Bronchus (tissue), 1 donor: ENCODE data around the genes PES1 and BPIFC.

DNA sequence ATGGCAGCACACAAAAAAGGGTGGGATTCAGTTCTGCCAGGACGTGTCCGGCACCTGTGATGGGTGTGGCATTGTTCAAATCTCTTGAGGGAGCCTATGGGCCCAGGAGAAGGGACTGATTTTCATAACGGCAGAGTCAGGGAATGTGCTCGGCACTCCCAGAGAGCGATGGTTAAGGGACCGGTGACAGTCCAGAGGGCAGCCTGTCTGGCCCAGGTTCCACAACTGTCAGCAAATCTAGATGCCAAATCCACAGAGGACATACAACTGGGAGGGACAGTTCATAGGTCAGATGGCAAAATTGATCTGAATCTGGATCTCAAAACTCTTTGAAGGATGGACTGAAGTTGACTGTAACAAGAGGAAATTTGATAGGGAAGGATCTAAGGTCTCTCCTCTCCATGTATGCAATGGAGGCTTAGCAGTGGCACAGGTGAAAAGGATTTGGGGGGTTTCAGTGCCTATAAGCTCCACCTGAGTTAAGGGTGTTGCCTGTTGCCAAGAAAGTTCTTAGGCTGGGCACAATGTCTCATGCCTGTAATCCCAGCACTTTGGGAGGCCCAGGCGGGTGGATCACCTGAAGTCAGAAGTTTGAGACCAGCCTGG lies 7.6 kb downstream of the SEC14L2 start:
- PRO-cap = no peak

GRCh38 chr22:30591644-30592469 lies at the start of gene PES1:
Gene PES1 (minus strand): TSS chr22:30591910.
- PRO-cap = unidirectional peak, minus-strand start at chr22:30591896; unidirectional peak, plus-strand start at chr22:30592313

GRCh38 chr22:30878861-30879624 lies 89.5 kb downstream of the MORC2 start:
- PRO-cap = no peak

DNA sequence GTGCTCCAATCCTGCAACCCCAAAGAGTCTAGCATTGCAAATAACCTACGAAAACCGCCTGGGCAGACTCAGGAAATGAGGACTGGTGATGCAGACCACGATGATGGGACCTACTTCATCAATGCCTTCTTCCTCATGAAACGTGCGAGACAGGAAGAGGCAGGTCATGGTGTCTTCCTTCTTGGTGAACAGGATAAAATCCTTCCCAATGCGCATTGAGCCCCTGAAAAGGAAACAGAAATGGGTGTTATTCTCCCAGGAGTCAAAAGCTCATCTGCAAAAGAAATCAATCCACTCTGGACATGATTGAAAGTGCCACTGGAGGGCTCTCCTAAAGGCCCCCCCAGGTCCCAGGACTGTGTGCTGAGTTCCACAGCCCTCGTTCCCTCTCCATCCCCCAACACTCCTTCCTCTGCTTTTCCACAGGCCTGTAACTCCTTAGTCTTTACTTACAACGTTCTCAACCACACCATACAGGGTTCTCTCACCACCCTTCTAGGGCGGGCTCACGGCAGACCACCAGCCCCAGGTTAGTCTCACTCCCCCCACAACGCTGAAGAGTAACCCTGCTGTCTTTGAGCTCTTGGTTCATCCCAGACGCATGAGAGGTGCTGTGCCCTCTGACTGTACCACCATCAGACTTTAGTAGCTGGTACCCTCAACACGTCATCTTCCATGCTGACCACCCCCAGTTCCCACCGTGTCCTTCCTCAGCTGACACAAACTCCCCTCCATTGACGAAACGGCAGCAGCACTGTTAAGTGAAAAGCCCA lies 22.2 kb downstream of the MORC2 start:
- PRO-cap = no peak

DNA sequence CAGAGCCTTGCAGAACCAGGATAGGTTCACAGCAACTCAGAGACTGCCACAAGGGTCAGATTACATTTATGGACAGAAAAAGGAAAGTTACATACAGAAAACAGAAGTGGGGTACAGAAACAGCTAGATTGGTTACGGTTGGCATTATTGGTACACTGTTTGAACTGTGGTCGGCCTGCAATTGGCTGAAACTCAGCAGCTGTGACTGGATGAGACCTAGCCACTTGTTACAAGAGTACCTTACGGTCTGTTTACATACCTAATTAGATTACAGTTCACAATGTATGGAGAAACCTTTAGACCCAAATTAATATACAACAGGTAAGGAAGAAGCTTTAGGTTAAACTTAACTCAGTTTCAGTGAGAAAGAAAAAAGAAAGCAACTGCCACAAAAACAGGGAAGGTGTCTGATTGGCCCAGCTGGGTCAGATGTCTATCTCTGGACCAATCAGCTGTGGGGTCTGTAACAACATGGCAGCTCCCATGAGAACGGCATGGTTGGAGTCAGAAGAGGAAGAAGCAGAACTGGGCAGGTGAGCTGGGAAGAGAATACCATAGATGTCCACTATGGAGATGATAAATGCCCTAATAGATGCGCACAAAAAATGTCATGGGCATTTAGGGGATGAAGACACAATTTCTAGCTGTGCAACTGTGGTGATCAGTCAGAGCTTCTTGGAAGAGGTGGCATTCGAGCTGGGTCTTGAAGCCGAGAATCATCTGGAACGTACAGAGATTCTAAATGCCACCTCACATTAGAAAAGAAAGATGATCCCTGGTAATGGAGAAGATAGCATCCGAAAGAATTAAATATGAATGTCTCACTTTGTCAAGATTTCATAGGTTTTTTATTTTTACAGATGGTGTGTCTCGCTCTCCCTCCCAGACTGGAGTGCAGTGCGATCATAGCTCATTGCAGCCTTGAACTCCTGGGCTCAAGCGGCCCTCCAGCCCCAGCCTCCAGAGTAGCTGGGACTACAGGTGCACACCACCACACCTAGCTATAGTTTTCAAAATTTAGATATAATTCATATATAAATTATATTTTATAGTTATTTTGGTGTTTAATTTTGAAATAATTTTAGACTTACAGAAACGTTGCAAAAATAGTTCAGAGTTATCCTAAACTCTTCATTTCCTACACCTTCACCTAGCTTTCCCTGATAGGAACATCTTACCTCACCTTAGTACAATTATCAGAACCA lies 17.1 kb upstream of the SMTN start:
- PRO-cap = unidirectional peak, plus-strand start at position 495 of the sequence

- PRO-cap = no peak
Observed at GRCh38 chr22:31087673-31088161, 6.6 kb downstream of the SMTN start.

- PRO-cap = no peak
Observed at GRCh38 chr22:31223793-31224228, 11.7 kb downstream of the LIMK2 start.

GRCh38 chr22:31229431-31230221 lies 17.5 kb downstream of the LIMK2 start:
- PRO-cap = no peak

DNA sequence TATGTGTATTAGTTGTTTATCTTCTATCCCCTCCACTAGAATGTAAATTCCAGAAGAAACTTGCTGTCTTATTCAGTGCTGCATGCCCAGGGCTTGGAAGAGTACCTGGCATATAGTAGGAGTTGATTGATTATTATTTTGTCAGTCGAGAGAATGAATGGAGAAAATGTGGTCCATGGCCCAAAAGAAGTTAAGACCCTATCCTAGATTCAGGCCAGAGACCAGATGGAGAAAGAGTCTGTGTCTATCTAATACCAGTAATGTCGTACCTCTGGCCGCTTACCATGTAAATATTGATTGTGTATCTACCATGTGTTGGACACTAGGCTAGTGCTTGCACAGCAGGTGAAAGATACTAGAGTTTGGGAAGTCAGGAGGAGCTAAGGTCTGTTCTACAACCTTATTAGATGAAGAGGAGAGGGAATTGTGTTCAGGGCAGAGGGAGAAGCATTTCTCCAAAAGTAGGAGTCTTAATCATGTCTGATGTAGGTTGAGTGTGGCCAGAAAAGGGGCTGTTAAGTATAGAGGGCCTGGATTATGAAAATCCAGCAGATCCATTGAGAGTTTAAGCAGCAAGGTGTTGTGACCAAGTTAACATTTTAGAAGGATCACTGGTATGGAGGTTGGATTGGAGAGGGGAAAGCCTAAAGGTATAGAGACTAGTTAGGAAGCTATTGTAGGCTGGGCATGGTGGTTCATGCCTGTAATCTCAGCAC lies 31.8 kb downstream of the PIK3IP1 start:
- PRO-cap = no peak

GRCh38 chr22:31290803-31291603 lies 1.3 kb downstream of the PIK3IP1 start:
- PRO-cap = bidirectional peak, plus-strand start at chr22:31290931, minus-strand start at chr22:31290746

- PRO-cap = unidirectional peak, plus-strand start at chr22:31291876
Observed at GRCh38 chr22:31291604-31292096, 638 bp downstream of the PIK3IP1 start.

- PRO-cap = no peak
Observed at GRCh38 chr22:31337240-31337575, 8.9 kb downstream of the PATZ1 start.

DNA sequence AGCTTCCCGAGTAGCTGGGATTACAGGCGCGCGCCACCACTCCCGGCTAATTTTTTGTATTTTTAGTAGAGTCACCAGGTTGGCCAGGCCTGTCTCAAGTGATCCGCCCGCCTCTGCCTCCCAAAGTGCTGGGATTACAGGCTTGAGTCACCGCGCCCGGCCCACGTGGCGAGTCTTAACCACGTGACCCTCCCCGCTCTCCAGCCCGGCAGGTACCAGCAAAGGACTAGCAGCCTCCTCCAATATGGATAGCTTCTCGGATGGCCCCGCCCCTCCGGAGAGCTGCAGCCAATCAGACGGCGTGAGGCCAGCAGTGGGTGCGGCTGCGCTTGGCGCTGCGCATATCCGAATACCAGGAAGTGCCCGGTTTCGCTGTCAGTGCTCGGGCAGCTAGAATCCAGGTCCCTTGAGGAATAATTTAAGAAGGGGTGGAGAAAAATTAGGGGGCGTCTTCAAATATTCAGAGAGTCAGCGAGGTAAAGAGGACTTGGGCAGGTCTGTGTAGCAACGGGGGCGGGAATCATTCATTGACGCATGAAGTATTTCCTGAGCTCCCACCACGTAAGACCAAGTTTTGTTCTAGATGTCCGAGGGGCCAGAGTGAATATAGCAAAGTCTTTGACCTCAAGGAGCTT lies 14.7 kb upstream of the PISD start:
- PRO-cap = bidirectional peak, plus-strand start at position 342 of the sequence, minus-strand start at position 115 of the sequence

GRCh38 chr22:31870781-31871271 lies 73.5 kb upstream of the YWHAH start:
- PRO-cap = no peak

DNA sequence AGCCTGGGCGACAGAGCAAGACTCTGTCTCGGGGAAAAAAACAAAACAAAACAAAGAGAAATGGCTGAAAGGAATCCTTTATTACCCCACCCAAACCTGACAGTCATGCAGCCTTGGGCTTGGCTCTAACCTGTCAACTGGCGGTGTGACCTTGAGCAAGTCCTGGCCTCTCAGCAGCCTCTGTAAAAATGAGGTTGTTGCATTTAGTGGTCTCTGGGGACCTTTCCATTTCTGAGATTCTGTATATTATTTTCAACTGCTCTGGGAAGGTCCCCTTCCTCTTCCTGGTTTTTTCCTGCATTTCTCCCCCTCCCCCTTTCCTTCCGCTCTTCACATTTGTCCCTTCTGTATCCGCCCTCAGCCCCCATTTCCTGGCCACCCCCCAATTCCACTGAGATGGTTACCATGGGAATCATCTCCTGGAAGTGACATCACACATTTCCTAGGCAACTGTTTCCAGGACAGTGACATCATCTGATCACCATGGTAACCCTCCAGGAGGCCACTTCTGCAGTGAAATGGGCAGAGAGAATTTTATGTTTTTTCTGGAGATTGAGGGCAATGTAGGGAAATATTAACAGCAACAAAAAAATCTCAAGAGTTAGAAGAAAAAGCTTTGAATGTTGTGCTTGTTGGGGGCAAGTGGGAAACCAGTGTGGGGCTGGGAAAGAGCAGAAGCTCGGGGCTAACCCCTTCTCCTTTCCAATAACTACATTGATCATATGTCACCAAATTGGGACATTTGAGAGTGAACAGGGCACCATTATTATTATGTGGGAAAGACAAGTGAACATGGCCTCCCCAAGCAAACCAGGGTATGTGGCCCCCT lies 19.6 kb downstream of the YWHAH start:
- PRO-cap = no peak

DNA sequence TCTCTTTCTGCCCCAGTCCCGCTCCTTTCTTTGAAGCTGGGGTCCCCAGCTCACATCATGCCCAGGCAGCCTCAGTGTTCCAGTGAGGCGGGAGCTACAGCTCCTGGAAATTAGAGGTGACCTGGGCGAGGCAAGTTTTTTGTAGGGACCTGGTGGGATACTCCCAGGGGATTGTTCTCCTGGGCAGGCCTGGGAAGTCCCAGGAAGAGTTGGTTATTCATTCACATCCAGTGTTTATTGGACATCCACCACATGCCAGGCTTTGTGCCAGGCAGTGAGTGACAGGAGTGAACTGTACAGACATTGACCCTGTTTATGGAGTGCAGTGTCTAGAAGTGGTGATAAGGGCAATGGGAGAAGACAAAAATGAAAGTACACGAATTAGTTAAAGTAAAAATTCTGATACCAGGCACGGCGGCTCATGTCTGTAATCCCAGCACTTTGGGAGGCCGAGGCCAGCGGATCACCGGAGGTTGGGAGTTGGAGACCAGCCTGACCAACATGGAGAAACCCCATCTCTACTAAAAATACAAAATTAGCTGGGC lies 29.4 kb downstream of the YWHAH start:
- PRO-cap = no peak

DNA sequence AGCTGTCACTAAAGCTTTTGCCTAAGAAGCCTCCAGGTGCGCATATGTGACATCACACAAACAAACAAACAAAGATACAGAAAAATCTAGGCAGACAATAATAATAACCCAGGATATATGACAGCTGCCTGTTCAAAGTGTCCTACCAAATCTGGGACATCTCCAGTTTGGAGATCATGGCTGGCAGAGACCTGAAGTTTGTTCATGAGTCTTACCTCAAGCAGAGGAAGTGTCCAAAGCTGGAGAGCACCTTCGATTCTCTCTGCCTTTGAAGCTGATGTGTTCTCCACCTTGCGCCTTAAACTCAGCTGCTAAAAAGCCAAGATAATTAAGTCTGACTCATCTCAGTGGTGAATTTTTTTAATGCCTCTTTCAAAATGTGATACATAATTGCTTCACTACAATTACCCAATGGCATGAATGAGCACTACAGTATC lies at the start of gene BPIFC:
Gene BPIFC (minus strand): TSS at position 288 of the 437 bp plus-strand sequence.
- PRO-cap = no peak

DNA sequence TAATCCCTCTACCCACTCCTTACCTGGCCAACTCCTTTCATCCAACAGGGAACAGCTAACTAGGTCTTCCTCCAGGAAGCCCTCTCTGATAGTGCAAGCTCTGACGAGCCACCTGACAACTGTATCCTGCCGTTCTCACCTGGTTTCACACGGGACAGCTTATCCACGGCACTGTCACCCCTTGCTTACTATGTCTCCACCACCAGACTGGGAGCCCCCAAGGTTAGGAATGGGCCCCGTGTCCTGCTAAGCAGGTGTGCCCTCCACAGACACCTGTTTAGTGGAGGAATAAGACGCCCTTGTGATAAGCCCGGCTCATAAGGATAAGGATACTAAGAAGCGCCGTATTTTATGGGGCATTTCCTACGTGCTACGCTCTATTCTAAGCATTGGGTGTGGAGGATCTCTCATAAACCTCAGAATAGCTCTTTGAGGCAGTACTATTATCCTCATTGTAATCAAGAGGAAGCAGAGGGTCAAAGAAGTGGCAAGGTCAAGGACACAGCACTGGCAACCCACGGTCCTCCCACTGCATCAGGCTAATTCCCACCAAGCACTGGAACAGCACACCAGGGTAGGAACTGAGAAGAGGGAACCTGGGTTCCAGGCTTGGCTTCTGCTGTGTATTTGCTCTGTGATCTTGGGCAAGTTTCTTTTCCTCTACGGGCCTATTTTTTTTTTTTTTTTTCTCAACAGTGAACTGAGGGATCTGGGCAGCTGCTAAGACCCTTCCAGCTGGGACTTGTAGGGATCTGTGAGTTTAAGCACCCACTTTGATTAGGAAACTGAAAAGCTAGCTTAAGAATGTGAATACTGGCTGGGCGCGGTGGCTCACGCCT lies 55.5 kb downstream of the FBXO7 start:
- PRO-cap = no peak

DNA sequence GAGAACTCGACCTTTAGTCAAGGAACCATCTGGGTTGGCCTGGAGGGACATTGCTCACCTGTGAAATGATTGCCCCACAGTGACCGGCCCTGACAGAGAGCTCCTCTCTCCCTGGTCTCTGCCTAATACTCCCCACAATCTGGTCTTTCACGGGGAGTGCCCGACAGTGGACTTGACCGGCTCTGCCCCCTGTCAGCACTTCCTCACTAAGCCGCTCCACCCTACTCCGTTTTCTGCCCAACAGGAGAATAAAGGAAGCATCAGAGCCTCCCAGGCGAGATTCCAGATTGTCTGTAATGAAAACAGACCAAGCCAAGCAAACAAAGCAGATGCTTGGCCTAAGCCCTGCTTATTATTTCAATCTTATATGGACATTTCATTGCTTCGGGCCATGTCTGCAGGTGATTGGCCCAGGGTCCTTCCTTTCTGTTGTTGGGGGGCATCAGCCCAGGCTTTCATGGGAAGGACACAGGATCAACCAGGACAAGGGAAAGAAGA lies 87.9 kb downstream of the FBXO7 start:
- PRO-cap = no peak

DNA sequence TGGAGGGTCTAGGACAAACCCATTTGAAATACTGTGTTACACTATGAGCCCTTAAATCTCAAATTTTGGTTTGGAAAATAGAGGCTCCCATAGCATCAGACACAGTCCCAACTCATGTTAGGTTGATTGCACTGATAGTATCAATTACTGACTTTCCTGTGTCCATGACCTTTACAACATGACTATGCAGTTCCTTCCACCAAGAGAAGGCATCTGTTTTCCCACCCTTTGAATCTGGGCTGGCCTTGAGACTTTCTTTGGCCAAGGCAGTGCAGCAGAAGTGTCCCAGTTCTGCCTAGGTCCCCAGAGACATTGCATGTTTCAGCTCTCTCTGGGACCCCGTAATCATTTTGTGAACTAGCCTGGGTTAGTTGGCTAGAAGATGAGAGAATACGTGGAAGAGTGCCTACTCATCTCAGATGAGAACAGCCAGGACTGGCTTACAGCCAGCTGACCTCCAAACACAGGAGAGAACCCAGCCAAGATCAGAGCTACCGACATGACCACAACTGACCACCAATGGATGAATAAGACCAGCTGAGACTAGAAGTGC lies 145.0 kb downstream of the FBXO7 start:
- PRO-cap = no peak